Measurements from ENCODE around the gene PLCL2.

- PRO-cap, 2 experiments: no peak in any of the 2 experiments
Measured at GRCh38 chr3:15647588-15648220, 46.2 kb downstream of the BTD start.

DNA sequence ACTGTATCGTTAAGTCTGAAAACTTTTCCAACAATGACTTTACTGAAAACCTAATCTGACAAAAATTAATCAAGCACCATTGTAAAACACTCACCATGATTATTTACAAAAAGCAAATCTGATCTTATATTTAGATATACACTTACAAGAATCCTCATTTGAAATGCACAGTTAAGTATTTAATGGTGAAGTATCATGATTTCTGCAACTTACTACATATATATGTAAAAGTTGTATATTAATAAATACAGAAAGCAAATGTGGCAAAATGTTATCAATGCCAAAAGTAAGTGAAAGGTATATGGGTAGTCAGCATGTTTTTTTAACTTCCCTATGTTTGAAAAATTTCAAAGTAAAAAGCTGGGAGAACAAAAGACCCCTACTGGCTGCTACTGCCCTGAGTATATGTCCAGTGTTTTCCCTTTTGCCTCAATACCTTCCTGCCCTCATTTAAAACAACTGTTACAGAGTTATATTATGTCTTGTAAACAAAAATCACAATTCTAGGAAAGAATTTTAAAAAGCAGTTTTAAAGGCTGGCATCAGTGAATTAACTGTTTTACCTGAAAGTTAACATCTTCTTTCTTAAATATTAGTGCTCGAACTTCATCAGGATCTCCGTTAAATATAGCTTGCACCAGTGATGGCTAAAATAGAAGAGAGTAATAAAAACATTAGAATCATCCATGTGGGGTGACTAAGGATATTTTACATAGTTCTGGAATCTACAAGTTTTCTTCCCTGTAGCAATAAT lies 2.9 kb downstream of the ANKRD28 start:
- PRO-cap, 2 experiments: no peak in any of the 2 experiments

- PRO-cap, 2 experiments: no peak in any of the 2 experiments
Measured at GRCh38 chr3:15858735-15859239, 61.0 kb upstream of the ANKRD28 start.

- PRO-cap, 2 experiments: no peak in any of the 2 experiments
Measured at GRCh38 chr3:16085699-16086338, 88.7 kb upstream of the GALNT15 start.

GRCh38 chr3:16148814-16149393 lies 25.6 kb upstream of the GALNT15 start:
- PRO-cap, 2 experiments: no peak in any of the 2 experiments

- PRO-cap, 2 experiments: no peak in any of the 2 experiments
Measured at GRCh38 chr3:16174987-16175560, 594 bp downstream of the GALNT15 start.

DNA sequence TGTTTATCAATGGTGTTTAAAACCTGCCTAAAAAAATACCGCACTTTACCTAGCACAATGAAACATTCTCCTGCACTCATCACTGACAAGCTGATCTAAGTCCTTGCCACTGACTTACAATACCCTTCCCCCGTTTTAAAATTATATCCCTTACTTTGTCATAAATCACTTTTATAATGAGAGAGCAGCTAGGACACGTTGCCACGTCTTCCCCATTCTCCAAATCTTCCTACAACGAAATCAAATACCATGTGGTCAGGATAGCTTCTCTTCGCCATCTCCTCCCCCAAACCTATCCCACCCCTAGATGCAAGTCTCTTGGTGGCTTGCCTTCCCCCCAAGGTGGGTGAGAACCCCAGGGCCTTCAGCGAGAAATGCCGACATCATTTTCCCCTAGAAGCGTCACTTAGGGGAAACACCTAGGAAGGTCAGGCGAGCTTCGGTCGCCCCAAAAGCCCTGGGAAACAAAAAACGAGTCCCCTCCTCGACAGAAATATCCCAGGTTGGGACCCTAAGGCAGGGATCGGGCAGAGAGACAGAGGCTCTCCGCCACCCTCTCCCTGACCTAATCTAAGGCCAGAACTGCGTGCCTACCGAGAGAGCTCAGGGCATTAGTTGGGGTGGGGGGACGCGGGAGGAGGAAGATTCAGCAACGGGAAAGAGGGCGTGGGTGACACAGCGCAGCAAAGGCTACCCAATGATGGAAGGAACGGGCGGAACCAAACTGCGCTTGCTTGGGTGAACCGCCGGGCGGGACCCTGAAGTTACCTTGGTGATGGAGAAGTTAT lies 548 bp downstream of the DPH3 start:
- PRO-cap, 2 experiments: no peak in any of the 2 experiments

DNA sequence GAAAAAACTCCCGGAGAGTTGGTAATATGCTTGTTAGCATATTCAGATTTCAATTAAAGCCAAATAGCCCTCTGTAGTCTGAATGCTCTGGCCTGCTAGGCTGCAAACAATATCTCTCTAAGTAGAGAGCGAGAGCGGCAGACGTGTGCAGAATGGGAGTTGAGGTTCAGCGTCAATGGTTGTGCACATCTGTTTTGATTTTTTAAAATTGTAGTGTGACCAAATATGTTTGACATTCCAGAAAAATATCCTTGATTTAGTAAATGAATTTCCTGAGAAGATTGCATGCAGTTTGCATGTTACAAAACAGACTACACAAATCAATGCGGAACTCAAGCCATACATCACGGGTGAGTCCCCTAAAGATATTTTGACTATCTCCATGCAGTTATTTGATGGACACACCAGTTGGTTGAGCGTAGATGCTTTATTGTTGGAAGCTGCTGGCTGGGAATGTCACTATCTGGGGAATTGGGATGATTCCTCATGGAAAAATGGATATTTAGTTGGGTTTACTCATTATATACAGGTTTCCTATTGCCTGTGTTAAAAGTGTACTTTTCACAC lies 37.5 kb downstream of the OXNAD1 start:
- PRO-cap, 2 experiments: no peak in any of the 2 experiments

GRCh38 chr3:16371474-16371847 lies 106.4 kb downstream of the OXNAD1 start:
- PRO-cap, 2 experiments: no peak in any of the 2 experiments

DNA sequence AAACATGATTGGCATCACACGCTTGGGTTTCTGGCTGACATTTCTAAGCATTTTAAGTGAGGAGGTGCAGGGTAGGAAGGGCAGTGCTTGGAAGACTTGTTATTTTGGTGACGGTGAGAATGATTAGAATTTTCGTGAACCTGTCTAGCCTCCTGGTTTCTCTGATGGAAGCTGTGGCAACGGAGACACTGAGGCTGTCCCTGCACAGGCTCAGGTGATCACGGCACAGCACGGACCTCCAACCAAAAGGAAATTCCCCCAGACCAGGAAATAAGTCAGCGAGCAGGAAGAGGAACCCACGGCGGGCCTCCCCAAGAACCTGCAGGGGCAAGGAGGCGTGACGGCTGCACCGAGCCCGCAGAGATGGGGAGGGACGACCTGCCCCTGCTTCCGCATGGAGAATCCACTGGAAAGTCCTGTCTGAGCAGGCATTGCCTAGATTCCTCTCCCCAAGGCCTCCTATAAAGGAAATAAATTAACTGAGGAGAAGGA lies 109.6 kb downstream of the OXNAD1 start:
- PRO-cap, 2 experiments: no peak in any of the 2 experiments

DNA sequence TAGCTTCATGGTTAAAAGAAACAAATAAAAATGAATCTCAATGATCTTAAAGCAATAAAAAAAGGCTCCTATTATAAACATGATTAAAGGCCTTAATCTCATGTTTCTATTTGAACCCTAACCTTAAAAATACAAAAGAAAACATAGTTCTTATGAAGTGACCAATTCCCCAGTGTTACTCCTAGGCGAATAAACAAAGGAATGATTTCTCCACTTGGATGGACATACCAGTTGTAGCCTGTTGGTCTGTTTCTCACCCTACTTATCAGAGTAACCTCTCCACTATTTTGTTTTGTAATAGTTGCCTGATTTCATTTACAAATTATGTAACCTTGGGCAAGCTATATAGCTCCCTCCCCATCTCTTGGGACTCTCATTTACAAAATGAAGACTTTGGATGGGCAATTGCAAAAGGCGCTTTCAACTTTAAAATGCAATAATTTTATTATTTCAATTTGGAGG lies 74.4 kb downstream of the RFTN1 start:
- PRO-cap, 2 experiments: no peak in any of the 2 experiments

DNA sequence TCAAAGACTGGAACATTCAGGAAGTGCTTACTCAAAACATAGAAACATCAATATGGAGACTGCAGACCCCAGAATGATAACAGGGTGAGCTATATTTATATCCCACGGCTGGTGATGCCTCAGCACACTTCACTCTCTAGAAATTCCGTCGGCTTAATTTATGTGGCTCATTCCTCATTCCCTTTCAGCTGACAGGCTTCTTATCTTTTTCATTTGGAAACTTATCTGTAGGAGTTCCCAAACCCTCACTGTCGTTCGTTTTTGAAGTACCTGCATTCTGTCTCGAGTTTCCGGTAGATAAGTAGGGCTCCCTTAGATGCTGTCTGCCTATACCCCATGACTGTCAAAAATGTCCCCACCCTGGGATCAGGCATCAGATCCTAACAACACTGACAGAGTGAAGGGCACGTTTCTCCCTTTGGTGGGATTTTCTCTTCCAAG lies 45.4 kb downstream of the RFTN1 start:
- PRO-cap, 2 experiments: no peak in any of the 2 experiments

GRCh38 chr3:16468491-16468904 lies 45.0 kb downstream of the RFTN1 start:
- PRO-cap, 2 experiments: no peak in any of the 2 experiments

GRCh38 chr3:16503128-16504019 lies 10.1 kb downstream of the RFTN1 start:
- PRO-cap, 2 experiments: no peak in any of the 2 experiments

DNA sequence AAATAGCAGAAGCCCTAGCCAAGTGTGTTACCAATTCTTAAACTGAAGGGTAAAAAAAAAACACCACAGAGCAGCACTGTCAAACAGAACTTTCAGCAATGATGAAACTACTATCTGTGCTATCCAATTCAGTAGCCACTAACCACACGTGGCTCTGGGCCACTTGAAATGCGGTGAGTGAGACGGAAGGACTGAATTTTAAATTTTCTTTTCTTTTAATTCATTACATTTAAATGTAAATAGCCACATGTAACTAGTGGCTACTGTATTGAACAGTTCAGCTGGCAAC lies 4.8 kb downstream of the RFTN1 start:
- PRO-cap, 2 experiments: no peak in any of the 2 experiments

- PRO-cap, 2 experiments: no peak in any of the 2 experiments
Measured at GRCh38 chr3:16517002-16517663, 3.6 kb upstream of the RFTN1 start.

GRCh38 chr3:16697344-16698200 lies 92.3 kb upstream of the DAZL start:
- PRO-cap, 2 experiments: no peak in any of the 2 experiments

DNA sequence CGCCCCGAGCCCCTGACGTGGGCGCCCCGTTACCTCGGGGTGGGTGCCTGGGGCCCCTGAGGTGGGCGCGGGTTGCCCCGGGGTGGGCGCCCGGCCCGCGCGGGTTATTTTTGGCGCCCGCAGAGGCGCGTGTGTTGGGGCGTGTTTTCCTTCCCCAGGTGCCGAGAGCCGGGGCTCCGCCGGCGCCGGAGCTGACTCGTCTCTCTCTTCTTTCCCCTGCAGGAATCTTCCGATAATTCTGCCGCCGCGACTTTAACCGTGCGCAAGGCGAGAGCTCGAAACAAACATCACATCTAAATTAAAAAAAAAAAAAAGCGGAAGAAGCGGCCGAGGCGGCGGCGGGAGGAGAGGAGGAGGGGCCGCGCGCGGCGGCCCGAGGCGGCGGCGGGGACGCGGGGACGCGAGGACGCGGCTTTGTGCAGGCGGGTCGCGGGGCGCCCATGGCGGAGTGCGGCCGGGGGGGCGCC lies at the start of gene PLCL2:
Gene PLCL2 (plus strand): TSS at position 356 of the 467 bp plus-strand sequence.
- PRO-cap, 2 experiments: peak in 2 of 2 experiments; most common plus-strand start position 157 of the sequence (in 2); most common minus-strand start position 228 of the sequence (in 2)

DNA sequence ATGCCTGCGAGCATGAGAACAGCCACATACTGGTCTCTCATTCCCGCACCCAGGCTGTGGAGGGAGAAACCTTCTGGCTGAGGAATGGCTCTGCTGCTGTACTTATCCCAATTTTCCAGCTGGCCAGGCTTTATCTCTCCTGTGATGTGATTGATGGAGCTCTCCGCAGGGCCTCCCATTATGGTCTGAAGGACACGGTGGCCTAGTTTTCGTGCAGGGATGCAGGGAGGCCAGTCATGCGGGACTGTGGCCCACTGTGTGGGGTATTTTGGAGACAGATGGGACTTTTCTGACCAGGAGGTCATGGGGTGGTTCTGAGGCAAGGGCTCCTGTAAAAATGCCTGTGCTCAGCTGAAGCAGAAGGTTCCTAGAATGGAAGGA lies 251.5 kb downstream of the PLCL2 start:
- PRO-cap, 2 experiments: peak in 2 of 2 experiments; most common plus-strand start position 205 of the sequence (in 1); most common minus-strand start position 75 of the sequence (in 2)

DNA sequence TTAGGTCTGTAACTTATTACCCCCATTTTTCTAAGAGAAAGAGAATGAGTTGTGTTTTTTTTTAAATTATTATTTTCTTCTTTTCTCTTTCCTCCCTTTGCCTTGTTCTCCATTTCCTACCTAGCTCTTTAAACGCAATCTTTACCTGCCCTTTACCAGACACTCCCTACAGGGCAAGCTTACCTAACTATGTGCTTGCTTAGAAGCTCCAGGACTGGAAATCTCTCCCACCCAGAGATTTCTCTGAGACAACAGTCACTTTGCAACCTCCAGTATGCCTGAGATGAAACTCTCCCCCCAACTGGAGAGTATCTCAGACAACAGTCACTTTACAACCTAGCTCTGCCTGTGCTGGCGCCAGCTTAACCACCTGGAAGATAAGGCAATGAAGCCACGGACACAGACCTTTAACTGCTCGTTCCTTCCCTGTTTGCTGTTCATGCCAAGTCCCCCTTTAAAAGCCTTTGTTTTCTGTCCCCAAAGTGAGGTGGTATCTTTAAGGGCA lies 298.1 kb downstream of the PLCL2 start:
- PRO-cap, 2 experiments: no peak in any of the 2 experiments